Mesothelial cell of epicardium (in vitro differentiated cells): Measurements from ENCODE around the gene NPIPB5.

DNA sequence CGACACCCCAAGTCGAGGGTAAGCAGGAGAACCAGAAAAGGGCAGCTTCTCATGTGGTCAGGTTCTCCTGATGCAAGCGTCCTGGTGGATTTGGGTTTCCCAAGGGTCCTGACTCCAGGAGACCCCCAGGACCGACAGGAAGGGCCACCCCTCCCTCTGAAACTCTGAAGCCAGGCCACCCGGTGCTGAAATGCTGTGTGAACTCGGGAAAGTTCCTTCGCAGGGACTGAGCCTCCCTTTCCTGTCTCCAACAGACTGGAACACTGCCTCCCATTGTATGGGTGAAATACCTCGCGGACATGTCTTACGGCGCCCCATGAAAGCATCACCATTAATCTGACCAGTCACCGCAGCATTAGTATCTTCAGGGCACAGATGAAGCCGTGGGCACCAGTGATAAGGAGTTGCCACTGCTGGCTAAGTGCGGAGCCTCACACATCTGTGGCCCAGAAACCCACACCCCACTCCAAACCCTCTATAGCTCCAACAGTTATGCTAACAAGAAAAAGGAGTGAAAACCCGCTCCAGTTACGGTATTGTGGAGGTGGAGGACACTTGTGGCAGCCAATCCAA lies 90.3 kb upstream of the METTL9 start:
- PRO-cap: no peak

- PRO-cap: no peak
These were observed 85.8 kb upstream of the METTL9 start for GRCh38 chr16:21513422-21514063.

- PRO-cap: no peak
These were observed 18.4 kb downstream of the METTL9 start for GRCh38 chr16:21617827-21618136.

GRCh38 chr16:21638296-21638984 lies 14.0 kb downstream of the IGSF6 start:
- PRO-cap: no peak

DNA sequence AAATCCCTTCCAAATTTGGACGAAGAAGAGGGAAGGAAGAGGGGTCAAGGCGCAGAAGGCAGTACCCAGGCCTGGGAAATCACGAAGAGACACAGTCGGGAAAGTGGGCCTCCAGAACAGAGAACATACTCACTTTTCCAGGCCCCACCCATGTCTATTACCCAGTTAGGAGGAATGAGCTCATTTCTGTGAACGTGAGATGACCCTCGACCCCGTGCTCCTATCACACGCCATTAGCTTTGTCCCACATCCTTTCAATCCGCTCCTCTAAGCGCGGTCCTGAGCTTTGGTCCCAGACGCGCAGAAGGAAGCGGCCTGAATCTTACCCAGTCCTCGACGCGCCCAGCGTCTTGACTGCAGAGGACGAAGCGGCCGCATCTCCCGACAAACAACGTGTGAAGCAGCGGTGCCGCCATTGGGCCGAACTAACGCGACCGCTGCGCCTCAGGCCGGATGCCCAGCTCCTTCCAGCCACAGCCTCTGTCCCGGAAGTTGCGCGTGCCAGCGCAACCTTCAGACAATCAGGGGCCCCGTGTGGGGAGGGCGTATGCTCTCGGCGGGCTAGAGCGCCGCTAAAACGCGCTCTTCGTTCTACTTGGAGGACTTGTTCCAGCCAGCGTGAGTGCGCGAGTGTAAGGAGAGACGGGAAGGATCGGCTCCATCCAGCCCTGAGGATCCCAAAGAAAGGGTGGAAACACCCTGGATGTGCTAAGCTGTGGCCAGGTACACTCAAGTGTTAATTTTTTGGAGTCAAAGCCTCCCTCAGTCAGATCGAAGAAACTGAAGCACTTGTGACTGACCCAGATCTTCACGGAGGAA lies 37.4 kb downstream of the NPIPB4 start:
- PRO-cap: bidirectional peak, plus-strand start at position 516 of the sequence, minus-strand start at position 356 of the sequence

DNA sequence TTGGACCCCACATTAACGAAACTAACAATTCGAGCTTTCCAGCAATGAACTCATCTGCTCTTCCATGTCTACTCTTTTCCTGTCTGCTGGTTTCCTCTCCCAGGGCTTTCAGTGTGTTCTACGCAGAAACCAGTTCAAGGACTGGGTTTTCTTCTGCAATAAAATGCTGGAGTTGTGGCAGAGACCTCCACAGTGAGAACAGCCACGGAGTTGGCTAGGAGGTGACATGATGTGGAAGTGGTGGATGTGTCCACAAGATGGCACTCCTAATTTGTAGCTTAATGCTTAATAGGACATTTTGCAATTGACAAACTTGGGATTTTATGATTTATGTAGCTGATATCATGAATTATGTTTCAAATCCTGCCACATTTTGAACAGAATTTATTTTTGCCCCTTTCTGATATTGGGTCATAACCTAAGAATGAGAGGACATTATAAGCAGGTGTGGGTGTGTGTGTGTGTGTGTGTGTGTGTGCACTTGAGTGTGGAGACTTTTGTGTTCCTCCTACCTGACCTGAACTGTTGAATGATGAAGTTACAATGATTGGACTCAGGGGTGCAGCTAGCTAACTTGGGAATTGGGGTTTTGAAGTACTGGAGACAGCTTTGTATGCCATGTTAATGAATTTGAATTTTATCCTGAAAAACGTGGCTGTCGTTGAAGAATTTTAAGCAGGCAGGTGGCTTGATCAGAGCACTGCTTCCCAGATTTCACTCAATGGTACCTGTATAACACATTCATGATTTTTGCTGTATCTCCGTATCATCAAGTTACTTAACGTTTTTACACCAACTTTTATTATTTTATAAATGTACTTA lies 2.0 kb upstream of the UQCRC2 start:
- PRO-cap: no peak

DNA sequence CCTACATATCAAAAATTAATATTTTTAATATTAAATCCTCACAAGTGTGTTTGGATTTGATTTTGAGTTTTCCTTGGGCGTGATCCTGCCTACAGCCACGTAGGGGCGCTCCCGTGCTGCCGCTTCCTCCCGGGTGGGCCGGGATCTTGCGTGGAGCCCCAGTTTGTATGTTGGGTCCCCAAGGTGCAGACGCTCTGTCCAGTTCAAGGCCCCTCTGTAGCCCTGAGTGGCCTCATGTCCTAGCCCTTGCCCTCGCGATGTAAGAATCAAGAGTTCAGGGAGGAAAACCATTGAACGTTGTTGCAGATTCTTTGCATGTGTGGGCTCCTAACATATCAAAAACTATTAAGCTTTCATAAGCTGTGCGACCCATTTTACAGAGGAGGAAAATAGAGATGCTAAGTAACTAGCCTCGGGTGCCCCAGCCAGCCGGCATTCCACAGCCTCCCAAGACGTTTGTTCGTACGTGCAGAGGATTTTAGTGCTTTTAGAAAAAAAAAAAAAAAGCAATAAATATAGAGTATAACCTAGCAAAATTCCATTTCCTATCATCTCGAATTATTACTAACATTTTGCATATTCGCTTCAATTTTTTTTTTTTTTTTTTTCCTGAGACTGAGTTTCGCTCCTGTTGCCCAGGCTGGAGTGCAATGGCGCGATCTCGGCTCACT lies 10.0 kb upstream of the EEF2K start:
- PRO-cap: no peak

- PRO-cap: no peak
These were observed 26.4 kb downstream of the EEF2K start for GRCh38 chr16:22232351-22232982.

- PRO-cap: no peak
These were observed 40.0 kb upstream of the POLR3E start for GRCh38 chr16:22256920-22257827.

- PRO-cap: no peak
These were observed 32.8 kb downstream of the POLR3E start for GRCh38 chr16:22330072-22330337.

DNA sequence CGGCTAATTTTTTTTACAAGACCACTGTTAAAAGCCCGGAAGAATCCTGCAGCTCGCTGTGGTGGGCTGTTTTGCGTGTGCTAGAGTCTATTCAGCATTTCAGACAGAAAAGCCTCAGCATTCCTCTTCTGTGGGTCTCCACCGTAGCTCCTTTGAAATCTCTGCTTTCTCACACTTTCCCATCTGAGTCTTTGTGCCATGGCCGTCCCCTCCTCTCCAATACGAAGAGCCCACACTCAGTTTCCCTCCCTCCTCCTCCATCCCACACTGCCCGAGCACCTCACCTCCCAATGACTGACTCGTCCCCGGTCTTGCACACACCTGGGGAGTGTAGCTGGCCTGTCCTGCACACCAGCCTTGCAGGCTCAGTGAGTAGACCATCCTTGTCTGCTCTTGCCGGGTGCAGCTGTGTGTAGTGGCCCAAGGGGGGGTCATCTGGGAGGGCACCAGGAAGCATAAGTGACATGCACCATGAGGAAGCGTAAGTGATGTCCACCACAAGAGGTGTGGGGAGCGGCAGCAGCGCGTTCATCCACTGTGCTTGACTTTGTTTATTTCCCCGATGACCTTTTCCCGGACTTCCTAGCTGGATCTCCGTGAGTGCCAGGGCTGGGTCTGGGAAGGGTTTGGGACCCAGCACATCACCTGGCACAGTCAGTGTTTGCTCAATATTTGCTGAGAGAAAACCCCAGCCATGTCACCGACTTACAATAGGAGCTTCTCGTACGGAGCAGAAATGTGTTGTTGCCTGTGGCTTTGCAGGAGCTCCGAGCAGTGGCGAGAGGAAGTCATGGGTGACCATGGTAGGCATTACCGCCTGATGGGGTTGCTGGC lies 45.5 kb upstream of the CDR2 start:
- PRO-cap: no peak

- PRO-cap: no peak
These were observed at the start of gene NPIPB5 for GRCh38 chr16:22510667-22510967. Gene NPIPB5, plus strand, starts transcription at chr16:22510891.

GRCh38 chr16:22606435-22606977 lies 95.8 kb downstream of the NPIPB5 start:
- PRO-cap: no peak

GRCh38 chr16:23058238-23058624 lies 91.0 kb downstream of the USP31 start:
- PRO-cap: no peak

DNA sequence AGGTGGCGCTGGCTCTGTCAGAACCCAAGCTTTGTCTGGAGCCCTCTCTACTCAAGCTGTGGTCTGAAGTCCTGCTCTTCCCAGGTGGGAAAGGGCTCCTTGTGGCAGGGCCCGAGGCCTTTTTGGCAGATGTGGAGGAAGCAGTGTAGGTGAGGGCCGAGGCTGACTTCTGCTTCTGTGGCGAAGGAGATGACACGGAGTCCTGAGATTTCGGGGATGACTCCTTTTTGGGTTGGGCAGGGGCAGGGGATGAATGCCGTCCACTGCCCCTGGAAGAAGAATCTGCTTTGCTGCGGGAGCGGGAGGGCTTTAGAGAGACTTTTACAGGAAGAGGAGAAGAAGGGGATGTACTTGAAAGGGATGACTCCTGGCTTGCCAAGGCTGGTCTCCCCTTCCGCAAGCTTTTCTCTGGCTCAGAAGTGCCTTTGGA lies 80.6 kb downstream of the USP31 start:
- PRO-cap: no peak

DNA sequence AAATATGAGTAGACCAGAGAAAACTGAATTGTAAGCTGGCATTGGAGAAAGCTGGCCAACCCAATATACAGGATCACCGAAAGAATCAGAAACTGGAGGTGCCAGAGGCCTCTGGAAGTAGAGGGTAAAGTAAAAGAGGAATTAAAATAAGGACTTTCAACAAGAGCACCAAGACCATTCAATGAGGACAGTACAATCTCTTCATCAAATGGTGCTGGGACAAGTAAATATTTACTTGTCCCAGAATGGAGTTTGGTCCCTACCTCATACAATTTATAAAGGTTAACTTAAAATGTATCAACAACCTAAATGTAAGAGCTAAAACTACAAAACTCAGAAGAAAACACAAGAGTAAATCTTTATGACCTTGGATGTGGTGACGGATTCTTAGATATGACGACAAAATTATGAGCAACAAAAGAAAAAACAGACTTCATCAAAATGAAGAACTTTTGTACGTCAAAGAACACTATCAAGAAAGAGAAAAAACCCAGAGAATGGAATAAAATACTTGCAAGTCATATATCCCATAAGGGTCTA lies 56.4 kb downstream of the USP31 start:
- PRO-cap: no peak

- PRO-cap: no peak
These were observed 28.1 kb downstream of the USP31 start for GRCh38 chr16:23121063-23121640.

DNA sequence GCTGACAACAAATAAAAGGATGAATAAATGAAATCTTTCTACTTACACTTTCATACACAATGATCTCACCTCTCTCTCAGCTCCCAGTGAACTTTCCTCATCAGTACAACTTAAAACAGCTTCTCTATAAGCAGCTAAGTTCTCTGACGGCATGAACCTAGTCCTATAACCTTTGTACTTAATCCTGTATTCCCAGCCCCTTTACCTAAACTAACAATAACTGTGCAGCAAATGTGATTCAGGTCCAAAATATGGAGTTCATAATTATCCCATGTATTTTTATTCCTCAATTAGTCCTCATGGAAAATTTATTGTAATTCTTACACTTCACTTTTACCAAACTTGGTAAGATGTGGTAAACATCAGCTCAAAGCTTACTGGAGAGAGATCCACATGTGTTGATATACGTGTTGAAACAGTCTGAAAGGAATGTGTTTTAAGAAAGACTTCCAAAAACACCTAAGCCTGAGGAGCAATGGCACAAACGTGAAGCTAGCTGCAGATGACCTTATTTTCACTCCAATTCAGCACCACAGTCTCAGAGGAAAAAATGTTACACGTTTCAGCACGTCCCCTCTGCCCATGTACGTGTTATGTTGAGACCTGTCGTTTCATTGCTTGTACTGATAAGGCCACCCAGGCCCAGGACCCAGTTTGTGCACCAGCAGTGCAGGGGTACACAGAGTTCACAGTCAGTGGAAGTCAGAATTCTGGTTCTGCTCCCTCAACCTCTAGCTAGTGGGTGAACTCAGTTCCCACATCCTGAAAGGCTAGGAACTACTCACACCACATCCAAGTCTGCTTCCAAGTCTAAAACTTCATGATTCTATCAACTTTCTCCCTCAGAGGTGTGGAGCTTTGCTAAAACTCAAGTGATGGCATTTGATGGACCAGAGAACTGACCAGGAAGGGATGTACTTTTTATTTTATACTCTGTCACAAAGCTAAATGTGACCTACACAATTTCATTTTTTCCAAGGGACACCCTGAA lies 7.1 kb downstream of the USP31 start:
- PRO-cap: no peak

- PRO-cap: no peak
These were observed 3.9 kb downstream of the USP31 start for GRCh38 chr16:23144978-23146174.

GRCh38 chr16:23317257-23317920 lies 15.3 kb downstream of the SCNN1B start:
- PRO-cap: no peak